Urinary bladder (tissue), 3 donors: ENCODE data around the gene GFRAL.

- PRO-cap: no peak
- RAMPAGE, long total RNA: no peak
These were observed 32.0 kb downstream of the KLHL31 start for GRCh38 chr6:53633605-53633823.

- PRO-cap: no peak
- RAMPAGE, long total RNA: no peak
These were observed 25.9 kb upstream of the KLHL31 start for GRCh38 chr6:53691524-53691877.

DNA sequence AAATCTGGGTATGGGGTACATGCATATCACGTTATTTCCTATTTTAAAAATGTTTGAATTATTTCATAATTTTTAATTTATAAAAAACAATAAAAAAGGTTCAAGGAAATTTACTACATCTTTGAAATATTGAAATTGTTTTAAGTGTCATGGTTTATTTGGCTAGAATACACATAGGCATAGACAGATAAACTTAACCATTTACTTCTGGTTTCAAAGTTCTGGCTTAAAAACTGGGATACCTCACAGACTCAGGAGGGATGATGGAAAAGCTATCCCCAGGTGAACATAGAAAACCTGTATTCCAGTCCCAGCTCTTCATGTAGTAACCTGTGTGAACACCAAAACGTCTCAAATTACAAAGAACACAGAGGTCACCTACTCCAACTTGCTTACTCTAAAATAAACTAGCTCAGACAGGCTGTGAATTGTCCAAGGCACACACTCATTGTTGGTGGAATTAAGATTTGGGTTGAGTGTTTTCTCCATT, 48.5 kb upstream of the LRRC1 start:
- PRO-cap: no peak
- RAMPAGE, long total RNA: no peak

- PRO-cap: unidirectional peak, plus-strand start at chr6:53898261
- RAMPAGE, long total RNA: no peak
These were observed 103.2 kb downstream of the LRRC1 start for GRCh38 chr6:53897884-53898491.

GRCh38 chr6:54009024-54009539, 102.2 kb upstream of the MLIP start:
- PRO-cap: no peak
- RAMPAGE, long total RNA: no peak

- PRO-cap: no peak
- RAMPAGE, long total RNA: no peak
These were observed 128.0 kb upstream of the FAM83B start for GRCh38 chr6:54718413-54719227.

- PRO-cap: no peak
- RAMPAGE, long total RNA: no peak
These were observed at the start of gene GFRAL for GRCh38 chr6:55327281-55327519. GFRAL (plus strand) TSS chr6:55327469.

DNA sequence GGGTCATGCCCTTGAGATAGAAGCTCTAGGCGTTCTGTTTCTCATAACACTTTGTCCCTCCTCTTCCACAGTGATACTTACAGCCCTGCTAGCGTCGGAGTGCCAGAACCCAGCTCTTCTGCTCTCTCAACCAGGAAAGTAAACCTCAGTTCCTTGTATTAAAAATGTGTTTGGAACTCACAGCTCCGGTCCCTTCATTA, 11.4 kb downstream of the HMGCLL1 start:
- PRO-cap: no peak
- RAMPAGE, long total RNA: no peak

DNA sequence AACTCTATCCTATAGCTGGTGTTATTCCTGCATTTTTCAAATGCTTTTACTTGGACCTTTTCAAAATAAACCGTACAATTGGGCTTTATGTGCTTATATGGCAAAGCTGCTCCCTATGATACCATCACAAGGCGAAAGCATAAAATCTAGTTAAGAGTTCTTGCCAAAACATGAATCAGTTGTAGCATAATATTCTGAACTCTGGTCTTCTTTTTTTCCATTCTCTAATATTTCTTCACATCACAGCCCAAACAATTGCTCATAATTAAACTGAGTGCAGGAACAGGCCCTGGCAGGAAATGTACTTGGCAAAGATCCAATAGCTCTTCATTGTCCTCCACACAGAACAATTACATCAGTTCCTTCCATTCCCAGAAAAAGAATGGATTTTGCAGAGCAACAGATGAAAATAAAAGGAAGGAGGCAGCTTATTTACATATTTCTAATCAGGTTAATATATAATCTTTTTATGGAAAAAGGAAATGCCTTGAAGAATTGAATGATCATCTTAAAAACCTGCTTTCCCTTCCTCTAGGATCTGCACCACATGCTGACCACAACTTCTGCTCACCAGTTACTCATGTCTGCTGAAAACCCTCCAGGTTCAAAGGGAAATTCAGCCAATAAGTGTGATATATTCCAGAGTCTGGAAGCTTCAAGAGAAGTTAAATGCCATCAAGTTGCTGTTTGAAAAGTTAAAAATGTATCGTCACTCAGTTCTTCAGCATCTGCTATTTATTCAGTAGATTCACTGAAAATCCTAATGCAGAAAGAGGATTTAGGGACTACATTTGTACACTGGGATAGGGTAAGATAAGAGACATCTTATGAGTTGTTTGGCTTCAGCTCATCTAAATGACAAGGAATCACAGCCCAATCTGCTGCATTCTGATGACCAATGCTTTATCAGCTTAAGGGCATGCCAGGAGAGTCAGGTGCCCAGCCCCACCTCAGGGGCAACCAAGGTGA, 123.4 kb upstream of the COL21A1 start:
- PRO-cap: unidirectional peak, minus-strand start at position 586 of the sequence
- RAMPAGE, long total RNA: no peak

- PRO-cap: no peak
- RAMPAGE, long total RNA: no peak
These were observed 152.4 kb upstream of the COL21A1 start for GRCh38 chr6:56399795-56400123.

- PRO-cap: no peak
- RAMPAGE, long total RNA: no peak
These were observed 211.3 kb upstream of the COL21A1 start for GRCh38 chr6:56458607-56459218.

DNA sequence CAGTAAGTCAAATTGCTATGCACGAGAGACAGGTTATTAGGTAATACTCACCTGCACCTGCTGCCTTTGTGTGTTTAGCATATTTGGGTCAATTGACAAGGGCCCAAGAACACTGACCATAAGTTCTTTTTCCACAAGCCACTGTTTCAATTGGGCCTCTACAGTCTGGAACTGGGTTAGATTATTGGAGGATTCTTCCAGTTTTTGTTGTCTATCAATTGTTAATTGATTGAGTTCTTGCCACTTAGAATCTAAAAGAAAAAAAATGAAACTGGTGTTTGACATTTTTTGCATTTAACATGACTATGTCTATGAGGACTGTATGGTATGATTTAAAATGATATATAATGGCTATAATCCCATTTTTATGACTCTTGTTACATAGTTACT, 309.9 kb upstream of the COL21A1 start:
- PRO-cap: no peak
- RAMPAGE, long total RNA: no peak

GRCh38 chr6:56614322-56614859, 340.2 kb downstream of the DST start:
- PRO-cap: no peak
- RAMPAGE, long total RNA: no peak

DNA sequence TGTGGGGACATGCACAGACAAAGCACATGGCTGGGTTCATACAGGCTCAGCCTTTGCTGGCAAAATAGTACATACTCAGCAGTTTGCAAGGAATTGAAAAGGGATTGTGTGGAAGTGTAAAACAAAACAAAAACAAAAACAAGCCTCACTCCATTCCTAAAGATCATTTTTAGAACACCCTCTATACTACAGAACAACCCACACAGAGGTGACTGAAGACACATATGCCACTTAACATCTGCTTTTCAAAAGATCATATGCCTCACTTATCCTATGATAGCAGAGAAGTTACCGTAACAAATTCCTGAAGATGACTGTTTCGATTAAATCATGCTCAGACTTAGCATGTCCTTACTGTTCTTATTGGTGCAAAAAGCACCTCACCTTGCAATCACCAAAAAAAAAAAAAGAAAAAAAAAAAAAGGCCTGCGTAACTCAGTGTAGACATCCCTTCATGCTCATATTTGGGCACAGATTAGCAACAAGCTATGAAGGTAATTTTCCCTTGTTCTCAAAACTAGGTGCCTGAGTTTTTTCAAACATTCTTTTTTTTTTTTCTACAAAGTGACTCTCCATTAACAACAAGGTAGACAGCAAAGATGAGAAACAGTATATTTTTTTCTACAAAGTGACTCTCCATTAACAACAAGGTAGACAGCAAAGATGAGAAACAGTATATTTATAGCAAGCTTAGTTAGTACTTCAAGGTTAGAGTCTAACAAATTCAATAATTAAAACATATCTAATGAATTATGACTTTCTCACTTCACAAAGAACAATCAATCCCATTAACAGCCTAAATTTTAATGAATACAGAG, 294.2 kb downstream of the DST start:
- PRO-cap: no peak
- RAMPAGE, long total RNA: no peak

GRCh38 chr6:56688433-56688910, 266.2 kb downstream of the DST start:
- PRO-cap: no peak
- RAMPAGE, long total RNA: no peak

- PRO-cap: unidirectional peak, plus-strand start at chr6:56842798
- RAMPAGE, long total RNA: no peak
These were observed 111.8 kb downstream of the DST start for GRCh38 chr6:56842537-56843507.

DNA sequence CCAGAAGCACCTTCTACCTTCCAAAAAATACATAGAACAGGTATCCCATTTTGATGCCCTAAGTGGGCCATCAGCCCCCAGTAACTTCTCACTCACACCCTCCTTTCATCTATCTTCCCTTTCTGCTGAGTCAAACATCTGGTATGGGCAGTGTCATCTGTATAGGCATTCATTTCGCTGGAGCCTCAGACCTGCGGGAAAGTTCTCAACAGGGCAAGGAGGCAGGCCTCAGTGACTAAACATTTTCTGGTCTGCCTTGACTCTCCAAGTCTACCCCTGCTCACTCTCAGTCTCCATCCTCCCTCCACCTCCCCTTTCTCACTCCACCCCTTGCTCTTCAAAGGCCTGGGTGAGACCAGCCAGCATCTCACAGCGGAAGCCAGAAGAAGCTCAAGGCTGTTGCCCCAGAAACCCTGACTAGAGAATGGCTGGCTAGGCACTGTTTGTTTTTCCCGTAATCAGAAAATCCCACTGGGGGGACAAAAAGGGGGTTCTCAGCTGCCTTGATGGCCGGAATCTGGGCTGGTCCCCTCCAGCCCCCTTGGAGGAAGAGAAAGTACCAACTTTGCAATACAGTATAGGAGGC, 104.7 kb downstream of the DST start:
- PRO-cap: no peak
- RAMPAGE, long total RNA: no peak

- PRO-cap: no peak
- RAMPAGE, long total RNA: no peak
These were observed 8.4 kb downstream of the KIAA1586 start for GRCh38 chr6:57054732-57055376.

- PRO-cap: no peak
- RAMPAGE, long total RNA: no peak
These were observed 12.0 kb downstream of the RAB23 start for GRCh38 chr6:57210123-57210530.

GRCh38 chr6:57252873-57253470, 30.9 kb upstream of the RAB23 start:
- PRO-cap: bidirectional peak, plus-strand start at chr6:57253136, minus-strand start at chr6:57253040
- RAMPAGE, long total RNA: no peak